Right cardiac atrium (tissue), 1 donor: ENCODE measurements around a stretch of chr20.

DNA sequence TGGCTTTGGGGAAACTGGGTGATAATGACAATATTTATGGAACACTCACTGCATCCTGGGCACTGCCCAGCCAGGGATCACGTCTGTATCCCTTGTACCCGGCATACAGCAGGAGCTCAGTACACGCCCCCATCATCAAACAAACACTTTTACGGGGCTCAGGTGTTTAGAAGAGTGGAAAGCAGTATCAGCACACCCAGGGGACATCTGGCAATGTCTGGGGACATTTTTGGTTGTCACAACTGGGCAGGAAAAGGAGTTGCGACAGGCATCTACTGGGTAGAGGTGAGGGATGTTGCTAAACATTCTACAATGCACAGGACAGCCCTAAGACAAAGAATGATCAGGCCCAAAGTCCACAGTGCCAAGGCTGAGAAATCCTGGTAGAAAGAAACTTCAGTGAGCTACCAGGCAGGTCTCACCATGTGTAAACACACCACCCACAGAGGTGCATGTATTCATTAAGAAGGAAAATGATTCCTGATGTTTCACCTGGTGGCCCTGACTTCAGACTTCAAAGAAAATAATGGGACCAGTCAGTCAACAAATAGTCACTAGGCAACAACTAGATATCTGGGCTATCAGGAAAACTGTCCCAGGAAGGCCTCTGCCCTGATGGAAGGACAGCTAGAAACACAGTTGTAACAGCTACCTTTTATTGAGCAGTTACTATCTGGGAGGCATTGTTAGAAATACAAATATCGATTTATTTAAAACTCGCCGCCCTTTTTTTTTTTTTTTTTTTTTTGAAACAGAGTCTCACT lies 35.2 kb downstream of the ZMYND8 start:
- PRO-cap = no peak

- PRO-cap = no peak
Observed at GRCh38 chr20:47335871-47336888, 20.3 kb downstream of the ZMYND8 start.

GRCh38 chr20:47338152-47338932 lies 18.2 kb downstream of the ZMYND8 start:
- PRO-cap = no peak

GRCh38 chr20:47358120-47358656 lies 1.7 kb upstream of the ZMYND8 start:
- PRO-cap = no peak

- PRO-cap = bidirectional peak, plus-strand start at chr20:47358796, minus-strand start at chr20:47358737; bidirectional peak, plus-strand start at chr20:47358977, minus-strand start at chr20:47358858; bidirectional peak, plus-strand start at chr20:47359395, minus-strand start at chr20:47359246
Observed at GRCh38 chr20:47358657-47359480, 2.4 kb upstream of the ZMYND8 start.

DNA sequence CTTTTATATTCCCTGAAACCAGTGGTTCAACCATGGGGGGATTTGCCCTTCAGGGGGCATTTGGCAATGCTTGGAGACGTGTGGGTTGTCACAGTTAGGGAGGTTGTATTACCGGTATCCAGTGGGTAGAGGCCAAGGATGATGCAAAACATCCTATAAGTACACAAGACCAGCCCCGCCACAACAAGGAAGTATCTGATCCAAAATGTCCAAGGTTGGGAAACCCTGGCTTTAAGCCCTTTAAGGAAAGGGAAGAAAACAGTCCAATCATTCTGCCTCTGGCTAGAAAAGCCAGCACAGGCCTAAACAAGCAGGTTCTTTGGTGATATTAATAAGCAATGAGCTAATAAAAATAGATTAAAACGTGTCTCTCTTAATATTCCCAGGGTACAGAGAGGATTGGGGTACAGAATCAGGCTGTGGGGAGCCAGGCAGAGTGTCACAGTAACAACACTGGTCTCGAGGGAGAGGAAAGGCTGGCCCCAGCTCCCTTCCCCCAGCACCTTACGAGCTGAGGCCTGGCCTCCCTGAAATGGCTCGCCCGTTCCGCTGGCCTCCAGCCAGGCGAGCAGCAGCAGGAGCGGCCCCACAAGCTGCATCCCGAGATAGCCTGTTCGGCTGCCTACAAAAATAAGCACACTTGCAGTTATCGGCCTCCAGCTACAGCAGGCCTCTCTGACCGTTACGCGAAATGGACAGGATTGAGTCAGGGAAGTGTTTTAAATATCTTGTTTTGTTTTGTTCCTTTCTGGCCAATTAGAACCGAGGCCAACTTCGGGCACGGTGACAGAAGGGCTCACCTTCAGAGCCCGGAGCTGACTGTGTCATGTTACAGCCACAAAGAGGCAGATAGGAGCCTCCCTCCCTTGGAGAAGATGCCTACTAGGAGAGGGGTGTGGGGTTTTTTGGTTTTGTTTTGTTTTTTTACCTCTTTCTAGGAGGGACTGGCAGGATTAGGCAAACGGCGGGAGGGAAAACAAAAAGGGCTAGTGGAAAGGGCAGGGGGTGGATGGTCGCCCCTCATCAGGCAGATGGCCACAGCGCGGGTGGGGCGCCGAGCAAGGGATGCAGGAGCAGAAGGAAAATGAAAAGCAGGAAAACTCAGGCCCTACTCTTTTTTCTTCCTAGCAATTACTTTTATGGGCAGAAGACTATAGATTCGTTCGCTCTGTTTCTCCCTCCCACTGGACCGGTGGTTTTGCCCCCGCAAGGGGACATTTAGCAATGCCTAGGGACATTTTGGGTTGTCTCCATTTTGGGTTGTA lies 4.1 kb upstream of the ZMYND8 start:
- PRO-cap = bidirectional peak, plus-strand start at position 637 of the sequence, minus-strand start at position 624 of the sequence; bidirectional peak, plus-strand start at position 827 of the sequence, minus-strand start at position 697 of the sequence

DNA sequence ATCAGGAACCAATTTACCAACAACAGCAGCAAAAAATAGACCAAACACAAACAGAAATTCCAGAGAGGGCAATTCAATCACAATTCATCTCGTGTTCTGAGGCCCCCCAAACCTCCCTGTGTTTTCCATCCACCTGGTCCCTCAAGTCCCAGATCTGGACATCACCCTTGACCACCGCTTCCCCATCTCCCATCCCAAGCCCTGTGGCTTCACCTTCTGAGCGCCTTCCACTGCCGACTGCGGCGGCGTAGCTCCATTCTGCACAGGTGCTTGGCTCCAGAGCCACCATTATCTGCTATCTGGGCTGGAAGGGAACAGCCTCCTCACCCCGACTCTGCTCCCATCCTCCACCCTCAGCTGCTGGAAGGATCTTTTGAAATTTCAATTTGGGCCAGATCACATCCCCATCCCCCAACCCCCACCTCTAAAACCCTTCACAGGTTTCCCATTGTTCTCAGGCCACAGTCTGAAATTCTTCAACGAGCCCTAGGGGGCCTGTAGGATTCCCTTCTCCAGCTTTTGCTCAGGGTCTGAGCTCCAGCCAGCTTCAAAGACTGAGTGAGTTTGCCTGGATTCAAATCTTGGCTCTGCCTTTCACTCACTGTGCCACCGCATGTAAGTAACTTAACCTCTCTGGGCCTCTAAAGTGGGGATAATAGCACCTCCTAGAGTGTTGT lies 12.5 kb upstream of the ZMYND8 start:
- PRO-cap = no peak

- PRO-cap = no peak
Observed at GRCh38 chr20:47435672-47435965, 66.1 kb upstream of the NCOA3 start.

- PRO-cap = no peak
Observed at GRCh38 chr20:47492866-47493495, 8.7 kb upstream of the NCOA3 start.

DNA sequence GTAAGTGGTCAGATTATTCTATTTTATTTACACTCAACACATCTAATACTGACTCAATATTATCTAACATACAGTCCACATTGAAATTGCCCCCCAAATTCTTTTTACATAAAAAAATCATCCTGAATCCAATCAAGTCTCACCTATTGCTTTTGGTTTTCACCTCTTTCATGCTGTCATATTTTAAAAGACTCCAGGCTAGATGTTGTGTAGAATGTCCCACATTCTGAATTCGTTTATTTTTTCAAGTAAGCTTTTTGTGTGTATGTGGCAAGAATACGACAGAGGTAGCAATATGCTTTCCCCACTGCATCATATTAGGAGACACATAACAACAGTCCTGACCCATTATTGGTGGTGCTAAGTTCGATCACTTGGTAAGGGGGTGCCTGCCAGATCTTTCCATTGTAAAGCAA lies 712 bp upstream of the NCOA3 start:
- PRO-cap = no peak

DNA sequence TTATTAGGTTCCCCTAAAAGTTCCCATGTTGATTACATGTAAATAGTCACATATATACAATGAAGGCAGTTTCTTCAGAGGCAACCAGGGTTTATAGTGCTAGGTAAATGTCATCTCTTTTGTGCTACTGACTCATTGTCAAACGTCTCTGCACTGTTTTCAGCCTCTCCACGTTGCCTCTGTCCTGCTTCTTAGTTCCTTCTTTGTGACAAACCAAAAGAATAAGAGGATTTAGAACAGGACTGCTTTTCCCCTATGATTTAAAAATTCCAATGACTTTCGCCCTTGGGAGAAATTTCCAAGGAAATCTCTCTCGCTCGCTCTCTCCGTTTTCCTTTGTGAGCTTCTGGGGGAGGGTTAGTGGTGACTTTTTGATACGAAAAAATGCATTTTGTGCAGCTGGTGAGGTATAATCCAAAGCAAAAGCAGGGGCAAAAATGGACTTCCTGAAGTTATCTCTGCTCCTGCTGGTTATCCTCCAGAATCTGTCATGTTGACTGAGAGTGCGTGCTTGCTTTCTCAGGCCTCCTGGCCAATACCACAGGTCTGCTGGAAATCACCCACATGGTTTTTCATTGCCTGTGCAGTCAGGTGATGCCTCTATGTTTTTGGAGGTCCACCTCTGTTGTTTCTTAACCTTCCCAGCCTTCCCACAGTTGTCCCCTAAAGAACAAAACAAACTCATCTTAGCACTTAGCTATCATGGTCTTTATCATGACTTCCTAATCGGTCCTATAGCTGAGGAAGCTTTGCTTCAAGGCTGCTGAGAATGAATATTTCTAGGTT lies 127.4 kb downstream of the SULF2 start:
- PRO-cap = no peak

DNA sequence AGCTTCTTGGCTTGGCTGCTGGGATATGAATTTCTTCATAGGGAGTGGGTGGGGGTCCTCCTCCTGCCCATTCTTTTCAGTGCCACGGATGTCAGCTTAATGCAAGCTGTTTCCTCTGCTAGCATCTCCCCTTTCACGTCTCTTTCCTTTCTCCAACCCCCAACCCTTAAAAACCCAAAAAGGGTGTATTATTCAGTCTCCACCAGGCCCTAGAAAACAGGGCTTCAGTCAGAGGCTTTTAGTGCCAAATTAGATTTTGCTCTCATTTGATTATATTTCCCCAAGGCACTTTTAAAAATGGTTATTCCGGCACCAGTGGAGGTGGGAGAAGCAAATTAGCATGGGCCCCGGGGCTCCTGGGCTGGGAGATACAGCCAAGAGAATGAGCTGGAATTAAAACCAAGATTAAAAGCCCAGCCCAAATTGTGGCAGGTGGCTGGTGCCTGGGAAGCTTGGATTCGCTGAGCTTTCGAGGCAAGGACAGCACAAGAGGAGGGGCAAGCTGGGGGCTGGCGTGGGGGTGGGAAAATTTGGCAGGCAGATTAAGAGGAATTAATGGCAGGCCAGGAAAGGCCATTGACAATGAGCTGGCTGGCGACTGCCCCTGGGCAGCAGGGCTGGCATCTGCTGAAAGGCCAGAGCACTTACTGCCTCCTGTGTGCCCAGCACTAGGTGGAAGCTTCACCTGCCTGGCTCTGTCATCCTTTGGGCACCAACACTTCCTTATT lies 76.4 kb downstream of the SULF2 start:
- PRO-cap = no peak

- PRO-cap = no peak
Observed at GRCh38 chr20:47712958-47713686, 72.2 kb downstream of the SULF2 start.

DNA sequence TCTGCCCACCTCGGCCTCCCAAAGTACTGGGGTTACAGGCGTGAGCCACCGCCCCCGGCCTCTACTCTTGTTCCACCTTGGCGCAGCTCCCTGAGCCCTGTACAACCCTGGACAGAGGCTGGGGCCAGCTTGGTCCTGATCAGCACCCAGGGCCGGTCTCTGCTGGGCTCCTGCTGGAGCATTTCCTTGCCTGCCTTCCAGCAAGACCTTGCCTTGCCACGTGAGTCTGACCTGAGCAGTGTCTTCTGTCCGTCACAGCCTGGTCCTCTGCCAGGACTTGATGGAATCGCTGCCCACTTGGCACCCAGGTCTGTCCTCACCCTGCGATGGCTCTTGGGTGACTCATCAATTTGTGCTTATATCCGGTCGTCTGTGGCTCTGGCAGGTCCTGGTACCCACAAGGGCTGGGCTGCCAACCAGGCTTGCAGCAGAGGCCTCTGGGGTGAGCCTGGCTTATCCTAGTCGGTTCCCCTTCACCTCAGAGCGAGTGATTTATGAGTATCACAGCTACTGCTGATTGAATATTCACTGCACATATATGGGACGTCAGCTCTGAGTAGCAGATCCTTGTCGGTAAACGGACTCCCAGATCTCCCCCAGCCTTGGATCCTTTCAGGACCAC lies 10.0 kb upstream of the SULF2 start:
- PRO-cap = no peak

DNA sequence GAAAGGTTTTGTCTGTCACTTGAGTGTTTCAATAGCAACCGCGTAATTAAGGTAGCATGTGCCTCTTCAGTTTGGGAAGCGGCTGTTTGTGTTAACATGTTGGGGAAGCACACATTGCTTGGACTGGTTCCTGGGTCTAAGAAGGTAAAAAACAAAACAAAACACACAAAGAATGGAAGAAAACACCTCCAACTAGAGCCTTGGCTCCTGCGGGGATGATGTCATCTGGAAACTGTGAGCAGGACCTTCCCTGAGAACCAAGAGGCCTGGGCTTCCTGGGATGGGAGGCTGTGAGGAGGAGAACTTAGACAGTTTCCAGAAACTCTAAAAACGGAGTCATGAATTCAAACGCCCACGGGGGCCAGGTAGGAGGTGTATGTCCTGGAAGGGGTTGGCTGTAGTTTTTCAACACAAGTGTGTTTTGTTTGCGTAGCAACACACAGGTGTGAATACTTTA lies 72.9 kb upstream of the SULF2 start:
- PRO-cap = no peak

DNA sequence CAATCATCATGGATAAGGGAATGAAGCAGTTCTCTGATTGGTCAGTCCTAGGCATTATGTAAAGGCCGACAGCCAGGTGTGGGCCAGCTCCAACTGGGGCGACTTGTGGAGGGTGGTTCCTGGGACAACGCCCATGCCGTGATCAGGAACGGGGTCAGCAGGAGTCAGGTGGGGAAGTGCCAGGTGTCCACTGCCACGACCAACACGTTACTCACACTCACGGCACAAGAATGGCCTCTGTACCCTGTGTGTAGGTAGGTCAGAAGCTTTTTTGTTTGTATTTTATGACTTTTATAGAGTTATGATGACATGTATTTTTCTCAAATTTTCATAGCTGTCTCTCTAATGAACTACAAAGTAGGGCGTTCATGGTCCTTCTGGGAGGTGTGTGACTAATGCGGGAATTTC lies 407.0 kb upstream of the SULF2 start:
- PRO-cap = no peak

DNA sequence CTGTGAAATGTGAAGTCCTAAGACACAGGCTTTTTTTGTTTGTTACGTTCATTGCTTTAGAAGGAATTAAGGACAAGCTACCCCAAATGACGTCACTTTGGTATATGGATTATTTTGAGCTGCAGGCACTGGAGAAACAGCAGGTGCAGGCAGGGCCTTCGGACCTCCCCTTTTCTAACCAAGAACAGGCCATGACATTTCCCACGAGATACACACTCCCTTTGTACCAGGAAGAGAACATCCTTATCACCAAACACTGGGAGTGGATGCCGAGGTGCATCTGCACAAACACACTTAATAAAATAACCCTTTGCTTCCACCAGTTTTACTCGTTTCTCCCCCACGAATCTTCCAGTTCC lies 418.0 kb upstream of the SULF2 start:
- PRO-cap = no peak

- PRO-cap = no peak
Observed at GRCh38 chr20:48295271-48295857, 510.1 kb upstream of the SULF2 start.

DNA sequence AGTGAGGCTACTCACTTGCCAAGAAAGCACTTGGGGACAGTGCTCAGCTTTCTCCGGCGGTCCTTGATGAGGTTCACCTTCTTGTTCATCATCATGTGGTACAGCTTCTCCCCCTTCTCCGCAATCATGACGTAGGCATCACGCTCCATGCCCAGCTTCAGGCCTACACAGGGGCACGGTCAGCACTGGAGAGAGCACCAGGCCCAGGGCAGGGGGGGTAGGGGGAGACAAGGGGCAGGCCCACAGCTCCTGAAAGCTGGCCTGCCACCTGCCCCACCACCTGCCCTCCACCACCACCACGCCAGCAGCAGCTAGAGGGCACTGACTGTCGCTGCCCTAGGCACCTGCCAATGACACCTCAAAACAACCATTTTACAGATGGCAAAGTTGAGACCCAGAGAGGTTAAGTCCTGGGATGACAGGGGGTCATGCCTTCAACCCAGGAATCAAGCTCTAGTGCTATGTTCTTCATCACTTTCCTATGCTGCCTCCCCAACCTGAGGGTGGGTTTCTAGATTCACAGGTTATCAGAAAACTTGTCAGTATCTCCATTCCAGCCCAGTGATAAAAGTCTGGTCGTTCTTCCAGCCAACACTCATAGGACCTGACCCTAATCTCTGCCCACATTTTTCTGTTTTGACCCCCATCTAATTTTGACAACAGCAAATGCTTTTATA lies 139.0 kb downstream of the PREX1 start:
- PRO-cap = no peak

DNA sequence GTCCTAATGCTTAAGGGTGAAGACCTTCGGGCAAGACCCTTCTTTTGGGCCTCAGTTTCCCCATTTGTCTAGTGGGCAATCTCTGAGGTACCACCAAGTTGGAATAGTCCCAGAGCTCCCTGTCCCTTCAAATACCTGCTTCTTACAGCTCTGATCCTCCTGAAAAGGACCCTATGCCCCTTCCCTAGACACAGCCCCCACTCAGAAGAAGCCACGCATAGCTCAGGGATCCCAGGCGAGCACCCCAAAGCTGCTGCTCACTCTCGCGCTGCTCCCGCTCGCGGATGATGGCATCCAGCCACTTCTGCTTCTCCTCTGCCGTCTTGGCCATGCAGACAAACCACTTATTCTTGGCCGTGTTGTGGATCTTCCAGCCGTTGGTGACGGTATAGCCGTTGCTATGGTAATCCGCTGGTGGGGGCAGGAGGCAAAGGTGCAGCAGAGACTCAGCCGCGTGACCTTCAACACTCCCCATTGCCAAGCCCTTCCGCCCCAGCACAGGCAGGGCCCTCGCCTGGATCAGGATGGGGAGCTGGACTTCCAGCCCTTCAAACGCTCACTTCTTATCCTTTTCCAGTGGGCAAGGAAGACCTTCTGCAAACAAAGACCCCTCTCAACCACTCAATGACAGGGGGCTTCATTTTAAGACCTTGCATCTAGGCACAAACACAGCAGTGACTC lies 137.0 kb downstream of the PREX1 start:
- PRO-cap = no peak